ENCODE data around the genes DEFB115 and DEFB123.

- RRBS, result no CpG with 5 or more reads among the region's 3 CpGs
Observed at GRCh38 chr20:25321439-25321993, 69.1 kb downstream of the ABHD12 start.

GRCh38 chr20:25354113-25354493 lies 36.5 kb downstream of the ABHD12 start:
- RRBS, result no CpG with 5 or more reads among the region's 4 CpGs

DNA sequence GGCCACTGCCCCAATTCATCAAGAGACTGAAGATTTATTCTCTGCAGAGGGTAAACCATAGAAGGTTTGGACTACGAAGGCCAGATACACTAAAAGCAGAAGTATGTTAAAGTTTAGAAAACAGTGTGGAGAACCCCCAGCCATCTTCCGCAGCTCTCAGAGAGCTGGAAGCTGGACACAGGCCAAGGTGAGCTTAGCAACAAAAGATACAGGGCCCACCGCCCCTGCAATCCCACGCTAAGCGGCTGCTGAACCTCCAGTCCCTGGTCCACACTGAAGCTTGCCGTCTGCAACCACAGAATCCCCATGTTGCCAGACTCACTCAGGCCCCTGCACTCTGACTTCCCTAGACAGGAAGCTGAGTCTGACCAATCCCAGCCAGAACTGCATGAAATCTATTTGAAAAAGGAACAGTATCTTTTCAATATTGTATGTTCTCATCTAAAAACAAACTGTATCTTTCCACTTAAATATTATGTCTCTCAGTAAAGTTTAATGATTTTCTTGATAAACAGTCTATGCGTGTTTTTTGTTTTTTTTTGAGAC lies 29.7 kb downstream of the ABHD12 start:
- RRBS, result no CpG with 5 or more reads among the region's 7 CpGs

- RRBS, result no CpG with 5 or more reads among the region's 18 CpGs
Observed at GRCh38 chr20:25458266-25458808, 50.9 kb downstream of the GINS1 start.

DNA sequence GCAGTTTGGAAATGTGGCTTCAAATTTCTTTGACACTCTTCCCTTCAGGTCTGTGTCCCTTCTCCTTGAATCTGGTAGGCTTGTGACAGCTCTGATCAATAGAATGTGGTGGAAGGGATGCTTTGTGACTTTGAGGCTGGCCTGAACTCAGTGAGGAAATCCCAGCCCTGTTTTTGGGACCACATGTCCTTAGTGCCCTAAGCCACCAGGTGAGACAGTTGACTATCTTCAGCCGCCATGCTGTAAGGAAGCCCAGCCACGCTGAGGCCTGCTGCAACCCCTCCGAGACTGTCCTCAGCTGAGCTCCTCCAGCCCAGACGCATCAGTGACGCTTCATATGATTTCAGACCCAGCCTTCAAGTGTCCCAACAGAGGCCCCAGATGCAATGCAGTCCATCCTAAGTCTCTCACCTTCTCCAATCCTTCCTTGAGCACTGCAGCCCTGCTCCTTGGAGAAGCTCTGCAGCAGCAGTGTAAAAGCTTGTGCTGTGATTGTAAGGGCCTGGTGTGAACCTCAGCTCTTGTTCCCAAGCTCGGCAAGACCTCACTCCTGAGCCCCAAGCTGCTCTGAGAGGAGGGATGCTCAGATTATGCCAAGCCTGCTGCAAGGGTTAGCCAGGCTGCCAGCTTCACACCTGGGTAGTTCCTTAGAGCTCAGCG lies 76.2 kb downstream of the NINL start:
- RRBS, result no CpG with 5 or more reads among the region's 7 CpGs

DNA sequence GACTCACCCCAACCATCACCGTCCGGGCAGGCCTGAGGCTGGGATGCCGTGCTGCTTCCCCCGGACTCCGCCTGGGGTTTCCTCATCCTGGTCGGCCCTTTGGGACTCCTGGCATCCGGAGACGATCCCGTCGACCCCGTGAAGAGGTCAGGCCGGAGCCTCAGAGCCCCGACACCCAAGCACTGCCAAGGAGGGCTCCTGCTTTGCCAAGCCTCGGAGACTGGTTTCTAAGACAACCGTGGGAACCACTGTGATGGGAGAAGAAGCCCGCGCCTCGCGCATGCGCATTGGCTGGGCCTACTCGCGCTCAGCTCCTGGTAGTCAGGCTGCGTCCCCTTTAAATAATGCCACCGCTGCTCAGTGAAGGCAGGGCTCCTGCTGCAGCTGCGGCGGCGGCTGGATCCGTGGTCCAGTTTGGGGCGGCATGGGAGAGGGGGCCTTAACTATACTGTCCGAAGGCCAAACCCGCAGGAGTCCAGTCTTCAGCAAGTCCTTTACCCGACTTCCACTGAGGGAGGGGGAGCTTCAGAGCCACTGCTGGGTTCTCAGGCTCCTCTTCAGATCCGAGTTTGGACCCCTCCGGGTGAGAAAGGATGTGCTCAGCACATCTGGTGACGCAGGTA lies 171.4 kb upstream of the ZNF337 start:
- RRBS, result no CpG with 5 or more reads among the region's 35 CpGs

DNA sequence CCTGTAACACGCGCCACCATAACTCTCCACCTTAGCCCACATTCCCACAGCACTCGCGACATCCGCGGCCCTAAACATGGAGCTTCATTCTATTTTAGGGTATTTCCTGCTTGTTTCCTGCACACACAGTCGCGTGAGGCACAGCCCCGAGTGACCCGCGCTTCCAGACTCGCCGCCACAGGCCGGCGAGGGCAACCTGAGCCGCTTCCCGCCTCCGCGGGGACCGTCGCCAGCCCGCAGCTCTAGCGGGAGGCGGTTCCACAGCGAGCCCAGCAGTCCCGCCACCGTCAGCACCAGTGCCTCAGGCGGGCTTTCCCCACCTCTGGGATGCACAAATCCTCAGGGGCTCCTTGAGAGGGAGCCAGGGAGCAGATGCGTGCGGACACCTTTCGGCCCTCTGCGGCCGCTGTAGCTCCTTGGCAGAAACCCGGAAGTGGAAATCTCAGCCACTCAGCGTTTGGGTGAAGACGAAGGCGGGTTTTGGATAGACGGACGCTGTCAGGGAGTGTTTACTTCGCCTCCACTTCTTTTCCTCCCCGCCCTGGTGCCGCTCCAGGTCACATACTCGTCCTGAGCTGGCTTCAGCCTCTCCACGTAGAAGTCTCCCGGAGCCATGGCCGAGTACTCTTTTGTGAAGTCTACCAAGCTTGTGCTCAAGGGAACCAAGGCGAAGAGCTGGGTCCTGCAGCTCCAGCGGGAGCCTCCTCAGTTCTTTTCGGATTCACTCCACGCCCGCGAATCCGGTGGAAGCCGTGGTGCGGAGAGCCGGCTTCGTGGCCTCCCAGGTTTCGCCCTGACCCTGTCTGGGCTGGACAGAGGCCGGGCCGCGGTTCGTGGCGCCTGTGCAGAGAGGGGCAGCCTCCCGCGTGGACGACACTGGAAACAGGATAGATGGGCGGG lies 2177.4 kb upstream of the DEFB115 start:
- RRBS, result no CpG with 5 or more reads among the region's 67 CpGs

DNA sequence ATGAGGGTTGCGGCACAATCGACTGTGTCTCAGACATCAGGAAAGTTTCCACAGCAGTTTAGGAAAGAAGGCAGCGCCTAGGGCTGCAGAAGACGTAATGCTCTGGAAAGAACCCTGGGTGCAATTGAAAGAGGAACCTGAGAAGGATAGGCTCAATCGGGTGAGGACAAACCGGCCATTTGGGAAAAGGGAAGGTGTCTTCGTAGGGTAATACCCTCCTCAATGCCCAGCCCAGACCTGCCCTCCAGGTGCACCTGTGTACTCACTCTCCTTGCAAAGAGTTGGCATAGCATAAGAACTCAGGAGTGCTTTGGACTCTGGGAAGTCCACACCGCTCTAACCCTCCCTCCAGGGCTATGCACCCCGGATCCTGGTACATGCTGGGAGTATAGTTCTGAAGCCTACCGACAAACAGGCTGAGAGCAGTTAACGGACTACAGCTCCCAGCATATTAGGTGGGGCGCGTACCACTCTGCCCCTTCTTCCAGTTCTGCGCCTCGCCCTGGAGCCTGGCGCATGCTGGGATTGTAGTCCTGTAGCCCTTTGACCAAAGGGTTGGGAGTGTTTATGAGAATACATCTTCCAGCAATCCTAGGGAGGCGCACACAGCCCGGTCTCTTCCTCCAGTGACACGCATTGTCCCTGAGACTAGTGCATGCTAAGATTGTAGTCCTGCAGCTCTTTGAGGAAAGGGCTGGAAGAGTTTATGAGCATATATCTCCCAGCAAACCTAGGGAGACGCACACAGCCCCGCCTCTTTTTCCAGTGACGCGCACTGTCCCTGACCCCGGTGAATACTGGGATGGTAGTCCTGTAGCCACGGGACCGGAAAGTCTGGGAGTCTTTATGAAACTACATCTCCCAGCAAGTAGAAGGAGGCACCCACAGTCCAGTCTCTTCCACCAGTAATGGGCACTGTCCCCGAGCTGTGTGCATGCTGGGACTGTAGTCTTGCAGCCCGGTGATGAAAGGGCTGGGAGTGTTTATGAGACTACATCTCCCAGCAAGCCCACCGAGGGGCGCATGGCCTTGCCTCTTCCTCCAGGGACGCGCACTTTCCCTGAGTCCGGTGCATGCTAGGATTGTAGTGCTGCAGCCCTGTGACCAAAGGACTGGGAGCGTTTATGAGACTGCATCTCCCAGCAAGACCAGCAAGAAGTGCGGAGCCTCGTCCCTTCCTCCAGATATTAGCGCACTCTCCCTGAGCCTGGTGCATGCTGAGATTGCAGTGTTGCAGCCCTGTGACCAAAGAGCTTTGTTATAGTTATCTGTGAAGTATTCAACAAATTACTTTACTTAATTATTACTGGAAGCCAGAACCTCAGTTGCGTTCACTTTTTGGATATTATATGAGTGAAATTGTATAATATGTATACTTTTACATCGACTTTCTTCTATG lies 1812.3 kb upstream of the DEFB115 start:
- RRBS, result no CpG with 5 or more reads among the region's 39 CpGs

GRCh38 chr20:30284021-30284485 lies 973.4 kb upstream of the DEFB115 start:
- RRBS, result no CpG with 5 or more reads among the region's 40 CpGs

DNA sequence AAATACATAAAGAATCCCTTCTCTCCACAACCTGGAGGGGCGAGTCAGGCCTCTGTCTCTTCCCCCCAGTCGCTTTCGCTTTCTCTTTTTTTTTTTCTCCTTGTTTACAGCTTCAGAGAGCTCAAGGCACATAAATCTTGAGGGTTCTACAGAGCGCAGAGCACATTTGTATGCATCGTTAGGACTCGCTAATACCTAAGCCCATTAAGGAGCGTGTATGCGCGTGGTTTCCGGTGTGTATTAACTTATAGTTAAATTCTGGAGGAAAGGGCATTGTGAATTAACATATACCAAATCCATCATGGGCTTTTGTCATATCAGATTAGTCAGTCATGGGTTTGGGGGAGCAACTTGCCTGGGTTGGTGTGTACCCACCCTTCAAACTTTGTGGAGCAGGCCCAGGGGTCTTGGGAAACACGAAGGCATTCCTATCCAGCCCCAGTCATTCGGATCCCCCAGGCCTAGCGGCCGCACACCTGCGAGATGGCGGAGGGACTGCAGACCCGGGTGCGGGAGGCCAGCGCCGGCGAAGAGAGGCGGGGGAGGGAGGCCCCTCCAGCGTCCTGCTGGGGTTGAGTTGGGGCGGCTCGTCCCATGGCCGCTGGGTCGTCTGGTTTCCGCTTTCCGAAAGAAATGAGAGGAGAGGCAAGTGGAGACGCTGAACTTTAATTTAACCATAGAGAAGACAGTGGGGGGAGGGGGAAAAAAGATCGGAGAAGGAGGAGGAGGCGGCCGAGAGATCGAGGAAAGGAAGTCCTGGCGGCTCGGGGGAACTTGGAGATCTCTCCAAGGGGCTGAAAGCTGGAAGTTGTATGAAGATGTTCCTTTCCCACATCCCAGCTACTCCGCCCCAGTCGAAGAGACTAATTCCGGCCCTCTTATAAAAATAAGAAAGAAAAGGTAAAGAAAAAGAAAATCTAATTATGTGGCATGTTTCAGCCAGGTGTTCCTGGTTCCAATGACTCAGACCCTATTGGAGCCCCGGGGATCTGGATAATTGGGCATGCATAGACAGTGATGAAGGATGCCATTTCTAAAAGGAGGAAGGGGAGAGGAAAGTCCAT lies 967.9 kb upstream of the DEFB115 start:
- RRBS, result 53% methylated on average over 1 of the region's 40 CpGs

DNA sequence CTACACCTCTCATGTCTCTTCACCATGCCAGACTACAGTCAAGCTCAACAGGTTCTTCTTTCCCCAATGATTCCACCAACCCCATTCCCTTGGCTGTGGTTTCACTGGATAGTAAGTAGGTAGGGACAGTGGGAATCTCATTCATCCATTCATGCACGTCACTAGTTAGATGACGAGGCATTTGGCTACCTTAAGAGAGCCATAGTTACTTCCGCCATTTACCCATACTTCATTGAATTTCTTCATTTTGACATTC lies 744.9 kb upstream of the DEFB115 start:
- RRBS, result no CpG with 5 or more reads among the region's 3 CpGs

DNA sequence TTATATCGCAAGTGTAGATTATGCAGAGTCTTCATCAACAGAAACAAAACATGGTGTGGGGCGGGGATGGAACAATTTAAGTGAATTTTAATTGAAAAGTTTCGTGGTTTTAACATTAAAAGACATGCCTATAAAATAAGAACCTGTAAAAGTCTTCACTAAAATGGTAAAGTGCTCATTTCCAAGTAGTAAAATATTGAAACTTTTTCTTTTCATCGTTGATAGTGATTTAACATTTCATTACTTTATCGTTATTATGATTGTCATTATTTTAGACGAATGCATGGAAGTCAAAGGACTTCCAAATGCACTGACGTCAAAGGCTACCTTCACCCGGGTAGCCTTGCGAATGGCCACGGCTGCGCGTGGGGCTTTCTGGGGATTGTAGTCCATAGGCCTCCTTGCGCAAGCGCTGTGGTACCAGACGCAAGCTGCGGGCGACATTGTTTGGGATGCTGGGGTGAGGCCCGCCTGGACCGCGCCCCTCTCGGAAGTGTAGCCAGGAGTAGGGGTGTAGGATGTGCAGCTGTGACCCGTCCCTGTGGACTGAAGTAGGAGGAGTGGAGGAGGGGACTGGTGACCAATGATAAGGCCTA lies 720.2 kb upstream of the DEFB115 start:
- RRBS, result no CpG with 5 or more reads among the region's 22 CpGs

DNA sequence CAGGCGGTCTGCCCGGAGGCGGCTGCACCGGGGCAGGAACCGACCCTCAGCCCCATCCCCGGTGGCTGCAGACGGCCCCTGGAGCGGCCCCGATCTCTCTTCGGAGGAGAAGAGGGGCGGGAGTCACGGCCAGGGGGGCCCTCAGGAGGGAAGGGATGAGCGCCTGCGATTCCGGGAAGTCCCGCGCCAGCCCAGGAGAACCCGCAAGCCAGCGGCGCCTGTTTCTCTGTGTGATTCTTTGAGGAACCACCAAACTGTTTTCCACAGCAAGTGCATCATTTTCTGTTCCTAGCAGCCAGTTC lies 671.2 kb upstream of the DEFB115 start:
- RRBS, result no CpG with 5 or more reads among the region's 20 CpGs

DNA sequence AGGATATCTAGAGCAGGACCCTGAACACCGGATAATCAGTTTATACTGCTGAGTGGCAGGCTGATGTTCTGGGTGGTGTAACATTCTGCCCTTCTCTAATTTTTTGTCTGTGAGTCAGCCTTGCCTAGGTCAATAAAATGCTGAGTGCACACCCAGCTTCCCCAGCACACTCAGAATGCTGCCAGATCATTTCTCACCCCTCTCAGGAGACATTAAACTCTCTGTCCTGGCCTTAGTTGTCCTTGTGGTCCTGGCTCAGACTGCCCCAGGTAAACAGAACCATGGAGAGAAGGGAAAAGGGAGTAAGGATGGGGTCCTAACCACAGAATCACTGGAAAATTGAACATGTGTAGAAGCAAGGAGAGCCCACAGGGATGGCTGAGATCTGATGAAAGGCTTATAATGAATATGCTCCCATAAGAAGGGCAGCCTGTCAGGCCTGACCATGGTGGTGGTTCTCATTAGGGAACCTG lies at the start of gene DEFB115:
Gene DEFB115 (plus strand): TSS at position 176 of the 473 bp plus-strand sequence.
- RRBS, result no CpG with 5 or more reads among the region's 1 CpG

- RRBS, result no CpG with 5 or more reads among the region's 7 CpGs
Observed at GRCh38 chr20:31332820-31333019, 24.3 kb upstream of the DEFB116 start.

- RRBS, result no CpG with 5 or more reads among the region's 8 CpGs
Observed at GRCh38 chr20:31440419-31440858, at the start of gene DEFB123. Gene DEFB123, plus strand, starts transcription at chr20:31440632.

- RRBS, result 3% methylated on average over 7 of the region's 22 CpGs
Observed at GRCh38 chr20:31475518-31475925, 434 bp downstream of the REM1 start.

GRCh38 chr20:31566554-31567657 lies 19.7 kb downstream of the MCTS2 start:
- RRBS, result no CpG with 5 or more reads among the region's 14 CpGs

DNA sequence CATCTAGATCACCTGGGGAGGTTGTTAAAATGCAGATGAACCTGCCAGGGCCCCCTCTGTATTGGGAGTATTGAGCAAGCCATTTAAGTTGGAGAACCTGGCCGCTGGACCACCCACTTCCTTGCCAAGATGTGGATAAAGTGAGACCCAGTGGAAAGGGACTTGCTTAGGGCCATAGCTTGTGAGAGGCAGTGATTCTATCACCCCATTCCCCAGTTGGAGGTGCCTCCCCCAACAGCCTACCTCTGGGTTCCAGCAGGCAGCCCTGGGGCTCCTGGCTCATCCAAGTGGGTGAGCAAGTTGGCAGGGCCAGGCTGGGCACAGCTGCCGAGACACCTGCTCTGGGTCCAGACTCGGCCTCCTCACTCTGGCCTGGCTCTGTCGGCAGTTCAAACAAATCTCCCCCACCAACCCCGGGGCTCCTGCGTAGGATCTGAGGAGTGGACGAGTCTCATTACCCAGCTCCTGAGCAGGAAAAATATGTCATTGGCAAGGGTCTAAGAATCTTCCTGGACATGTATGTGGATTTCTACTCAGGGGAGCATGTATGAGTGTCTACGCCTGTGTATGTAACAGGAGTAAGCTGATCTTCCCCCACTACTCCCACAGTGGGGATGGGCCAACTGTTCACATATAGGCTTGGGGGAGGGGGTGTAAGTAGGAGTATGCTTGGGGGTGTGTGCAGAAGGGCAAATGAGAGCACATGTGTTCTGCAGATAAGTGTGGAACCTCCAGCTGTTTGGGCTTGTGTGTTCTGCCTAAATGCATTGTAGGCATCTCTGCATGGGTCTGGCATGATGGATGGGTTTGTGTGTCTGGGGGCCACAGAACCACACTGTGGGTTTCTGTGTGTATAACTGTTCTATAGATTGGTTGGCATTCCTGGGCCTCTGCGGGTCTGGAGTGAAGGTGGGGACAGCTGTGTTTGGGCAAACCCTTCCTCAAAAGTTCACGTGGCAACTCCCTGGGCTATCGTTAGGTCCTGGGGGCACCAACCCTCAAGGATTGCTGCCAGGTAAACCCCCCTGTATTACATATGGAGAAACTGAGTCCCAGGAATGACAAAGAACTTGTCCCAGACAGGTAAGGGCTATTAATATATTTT lies 2.0 kb downstream of the ID1 start:
- RRBS, result no CpG with 5 or more reads among the region's 11 CpGs

GRCh38 chr20:31638119-31638508 lies 402 bp downstream of the COX4I2 start:
- RRBS, result no CpG with 5 or more reads among the region's 2 CpGs